Aorta (tissue), 1 donor: Measurements from ENCODE around the genes AATK, BAHCC1, FSCN2, NPLOC4 and PPP1R27.

- PRO-cap = no peak
Observed at GRCh38 chr17:81166064-81166319, at the start of gene AATK. Gene AATK, minus strand, starts transcription at chr17:81166221.

DNA sequence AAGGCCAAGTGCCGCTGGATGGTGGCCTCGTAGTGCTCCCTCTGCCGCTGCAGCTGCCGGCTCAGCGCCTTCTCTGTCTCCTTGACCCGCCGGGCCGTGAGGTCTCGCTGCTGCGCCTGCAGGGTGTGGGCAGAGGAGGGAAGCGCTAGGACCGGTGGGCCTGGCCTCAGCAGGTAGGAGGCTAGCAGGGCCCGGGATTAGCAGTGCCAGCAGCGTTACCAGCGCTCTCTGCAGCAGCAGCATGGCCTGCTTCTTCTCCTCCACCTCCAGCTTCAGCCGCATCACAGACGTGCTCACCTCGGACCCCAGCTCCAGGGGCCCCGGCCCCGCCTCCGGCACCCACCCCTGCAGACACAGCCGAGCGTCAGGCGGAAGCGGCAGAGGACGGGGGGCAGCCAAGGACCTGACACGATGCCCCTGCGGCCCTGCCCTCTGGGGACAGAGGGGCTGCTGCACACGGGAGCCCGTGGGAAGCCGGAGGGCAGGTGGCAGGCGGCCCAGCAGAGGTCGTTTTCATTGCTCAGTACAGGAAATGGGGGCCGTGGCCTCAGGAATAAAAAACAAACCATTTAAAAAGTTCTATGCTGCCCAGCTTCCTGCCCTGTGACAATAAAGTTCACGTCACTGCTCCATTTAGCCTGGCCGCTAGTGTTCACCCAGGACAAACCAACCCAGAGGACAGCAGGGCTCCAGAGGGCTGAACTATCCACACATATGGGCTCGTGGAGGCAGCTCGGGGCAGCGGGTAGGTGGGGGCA is 25.9 kb downstream of the CEP131 start:
- PRO-cap = no peak

GRCh38 chr17:81305255-81305761 is 10.2 kb upstream of the SLC38A10 start:
- PRO-cap = no peak

DNA sequence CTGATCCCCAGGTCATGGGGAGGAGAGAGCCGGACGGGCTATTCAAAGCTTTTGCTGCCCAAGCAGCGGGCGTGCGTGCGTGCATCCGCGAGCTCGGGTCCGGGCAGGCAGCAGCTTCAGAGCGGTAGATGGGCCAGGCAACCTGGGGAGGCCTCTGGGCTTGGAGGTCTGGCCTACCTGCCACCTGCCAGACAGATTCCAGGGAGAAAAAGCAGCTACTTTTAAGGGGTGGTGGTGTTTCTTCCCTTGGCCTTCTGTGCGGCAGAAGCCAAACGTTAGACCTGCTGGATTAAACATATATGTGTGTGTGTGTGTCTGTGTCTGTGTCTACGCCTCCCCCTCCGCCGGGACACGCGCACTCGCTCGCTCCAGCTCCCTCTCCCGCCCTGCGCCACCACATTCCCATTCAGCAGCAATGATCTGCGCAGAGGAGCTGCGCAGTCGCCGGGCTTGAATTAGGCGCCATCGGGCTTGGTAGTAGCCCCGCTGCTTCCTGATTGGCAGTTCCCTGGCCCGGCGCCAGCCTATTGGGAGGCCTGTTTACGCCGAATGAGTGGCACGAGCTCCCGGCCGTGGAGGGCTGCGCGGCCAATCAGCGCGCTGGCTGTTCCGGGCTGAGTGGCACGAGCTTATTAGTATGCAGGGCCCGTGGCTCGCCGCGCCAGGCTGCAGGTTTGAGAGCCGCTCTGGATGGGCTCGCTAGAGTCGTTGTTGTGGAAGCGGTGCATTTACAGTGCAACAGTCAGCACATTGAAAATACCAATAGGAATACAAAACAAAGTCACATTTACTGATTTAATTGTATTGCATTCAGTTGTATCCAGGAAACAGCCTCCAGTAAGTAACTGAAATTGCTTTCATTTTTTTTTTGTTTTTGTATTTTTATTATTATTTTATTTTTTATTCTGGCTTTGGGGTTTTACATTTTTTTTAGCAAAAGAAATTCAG is at the start of gene BAHCC1:
BAHCC1 (plus strand) TSS at position 659 of the 948 bp plus-strand sequence.
- PRO-cap = unidirectional peak, plus-strand start at position 659 of the sequence; unidirectional peak, plus-strand start at position 702 of the sequence

DNA sequence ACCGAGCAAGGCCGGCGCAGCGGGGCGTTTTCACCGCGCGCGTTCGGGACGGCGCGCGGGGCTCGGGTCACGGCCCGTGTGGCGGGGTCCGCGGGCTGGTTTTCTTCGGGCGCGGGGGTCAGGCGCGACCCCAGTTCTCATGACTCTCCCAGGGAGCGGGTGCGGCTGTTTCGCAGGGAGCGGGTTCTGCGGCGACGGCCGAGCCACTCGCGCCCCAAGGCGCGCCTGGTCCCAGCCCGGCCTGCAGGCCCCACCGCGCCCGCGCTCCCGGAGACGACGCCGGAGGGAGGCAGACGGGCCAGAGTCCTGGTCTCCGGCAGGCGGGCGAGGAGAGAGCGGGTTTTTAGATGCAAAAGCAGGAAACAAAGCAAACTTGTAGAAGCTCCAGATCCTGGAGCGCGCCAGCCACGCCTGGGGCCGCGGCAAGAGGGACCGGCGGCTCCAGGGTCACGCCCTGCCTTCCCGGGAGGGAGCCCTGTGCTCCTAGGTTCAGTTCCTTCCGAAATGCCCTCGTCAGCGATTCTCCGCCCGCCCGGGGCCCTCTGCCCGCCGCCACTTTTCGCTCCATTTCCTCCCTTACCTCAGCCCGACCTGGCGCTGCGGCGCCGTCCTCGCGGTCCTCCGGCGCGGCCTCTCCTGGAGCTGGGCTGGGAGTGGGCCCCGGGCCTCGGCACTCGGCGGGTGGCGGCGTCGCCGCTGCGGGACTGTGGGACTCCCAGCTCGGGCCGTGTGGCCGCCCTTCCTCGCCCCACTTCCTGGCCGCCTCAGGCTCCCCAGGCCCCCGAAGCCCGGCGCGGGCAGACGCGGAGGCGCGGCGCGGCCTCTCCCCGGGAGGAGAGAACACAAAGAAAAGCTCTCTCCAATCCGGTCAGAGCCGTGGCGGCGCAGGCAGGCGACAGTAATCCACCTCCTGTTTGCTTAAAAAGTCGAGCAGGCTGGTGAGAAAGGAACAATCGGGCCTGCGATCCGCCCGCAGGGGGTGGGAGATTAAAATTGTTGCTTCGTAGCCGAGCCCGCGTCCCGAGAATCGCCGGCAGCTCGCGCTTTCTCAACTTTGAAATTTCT is 1.4 kb downstream of the BAHCC1 start:
- PRO-cap = bidirectional peak, plus-strand start at position 492 of the sequence, minus-strand start at position 462 of the sequence

DNA sequence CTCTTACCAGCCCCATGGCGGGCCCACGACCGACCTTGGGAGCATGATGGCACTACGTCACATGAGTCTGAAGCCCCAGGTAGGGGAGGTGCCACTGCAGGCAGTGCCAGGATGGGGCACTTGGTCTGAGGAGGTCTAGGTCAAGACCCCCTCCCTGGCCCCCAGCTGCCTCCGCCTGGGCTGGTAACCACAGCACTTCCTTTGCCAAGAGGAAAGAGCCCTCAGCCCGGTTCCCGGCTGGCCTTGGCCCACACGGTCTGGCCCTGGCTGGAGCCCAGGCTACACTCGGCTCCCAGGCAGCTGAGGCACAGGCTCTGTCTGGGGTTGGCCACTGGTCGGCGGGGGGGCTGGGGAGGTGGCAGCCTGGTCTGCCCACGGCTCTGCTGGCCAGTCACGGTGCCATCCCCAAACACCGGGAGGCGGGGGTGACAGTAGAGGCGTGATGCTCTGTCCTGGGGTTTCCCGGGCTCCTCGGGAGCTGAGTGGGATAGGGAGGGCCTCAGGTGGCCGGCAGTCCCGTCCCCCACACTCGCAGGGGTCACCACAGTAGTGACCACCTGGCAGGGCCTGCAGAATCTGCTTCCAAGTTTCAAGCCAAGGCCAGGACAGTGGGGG is 25.9 kb downstream of the BAHCC1 start:
- PRO-cap = unidirectional peak, plus-strand start at position 408 of the sequence

DNA sequence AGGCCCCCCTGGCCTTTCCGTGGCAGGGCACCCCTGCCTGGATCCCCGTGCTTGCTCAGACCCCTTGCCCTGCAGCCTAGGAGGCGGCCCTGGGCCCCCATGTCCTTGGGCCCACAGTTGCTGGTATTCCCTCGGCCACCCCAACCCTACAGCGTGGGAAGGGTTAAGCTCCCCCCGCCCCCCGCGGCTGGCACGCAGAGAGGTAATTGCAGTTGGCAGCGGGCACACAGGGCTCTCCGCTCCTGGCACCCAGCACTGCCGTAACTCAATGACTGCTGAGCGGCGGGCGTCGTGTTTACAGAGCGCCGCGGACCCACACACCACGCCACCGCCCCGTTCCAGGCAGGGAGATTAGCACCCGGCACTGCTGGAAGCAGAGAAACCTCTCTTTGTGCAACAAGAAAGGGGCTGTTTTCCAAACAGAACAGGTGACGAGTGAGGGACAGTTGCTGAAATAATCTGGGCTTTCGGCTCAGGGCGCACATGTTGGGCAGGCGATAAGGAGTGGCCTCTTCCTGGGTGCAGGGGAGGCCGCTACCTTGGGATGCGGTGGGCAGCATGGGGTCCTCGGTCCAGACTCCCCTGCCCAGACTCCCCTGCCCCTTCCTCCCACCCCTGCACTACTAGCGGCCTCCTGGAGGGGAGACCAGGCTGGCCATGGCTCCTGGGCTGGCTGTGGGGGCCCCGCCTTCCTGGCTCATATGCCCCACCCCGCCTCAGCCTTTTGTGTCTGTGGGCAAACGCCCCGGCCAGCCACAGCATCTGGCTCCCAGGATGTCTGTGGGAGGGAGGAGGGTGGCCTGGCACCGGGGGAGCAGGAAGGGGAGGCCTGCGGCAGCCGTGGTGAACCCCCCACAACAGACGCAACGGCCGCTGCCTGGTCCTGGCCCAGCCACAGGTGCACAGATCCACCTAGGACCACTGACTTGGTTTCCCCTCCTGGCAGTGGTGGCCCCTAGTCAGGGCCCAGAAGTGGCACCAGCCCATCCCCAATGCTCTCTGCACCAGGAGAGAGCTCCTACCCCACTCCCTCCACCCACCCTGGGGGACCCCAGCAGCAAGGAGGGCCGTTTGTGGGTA is 32.6 kb downstream of the BAHCC1 start:
- PRO-cap = no peak

DNA sequence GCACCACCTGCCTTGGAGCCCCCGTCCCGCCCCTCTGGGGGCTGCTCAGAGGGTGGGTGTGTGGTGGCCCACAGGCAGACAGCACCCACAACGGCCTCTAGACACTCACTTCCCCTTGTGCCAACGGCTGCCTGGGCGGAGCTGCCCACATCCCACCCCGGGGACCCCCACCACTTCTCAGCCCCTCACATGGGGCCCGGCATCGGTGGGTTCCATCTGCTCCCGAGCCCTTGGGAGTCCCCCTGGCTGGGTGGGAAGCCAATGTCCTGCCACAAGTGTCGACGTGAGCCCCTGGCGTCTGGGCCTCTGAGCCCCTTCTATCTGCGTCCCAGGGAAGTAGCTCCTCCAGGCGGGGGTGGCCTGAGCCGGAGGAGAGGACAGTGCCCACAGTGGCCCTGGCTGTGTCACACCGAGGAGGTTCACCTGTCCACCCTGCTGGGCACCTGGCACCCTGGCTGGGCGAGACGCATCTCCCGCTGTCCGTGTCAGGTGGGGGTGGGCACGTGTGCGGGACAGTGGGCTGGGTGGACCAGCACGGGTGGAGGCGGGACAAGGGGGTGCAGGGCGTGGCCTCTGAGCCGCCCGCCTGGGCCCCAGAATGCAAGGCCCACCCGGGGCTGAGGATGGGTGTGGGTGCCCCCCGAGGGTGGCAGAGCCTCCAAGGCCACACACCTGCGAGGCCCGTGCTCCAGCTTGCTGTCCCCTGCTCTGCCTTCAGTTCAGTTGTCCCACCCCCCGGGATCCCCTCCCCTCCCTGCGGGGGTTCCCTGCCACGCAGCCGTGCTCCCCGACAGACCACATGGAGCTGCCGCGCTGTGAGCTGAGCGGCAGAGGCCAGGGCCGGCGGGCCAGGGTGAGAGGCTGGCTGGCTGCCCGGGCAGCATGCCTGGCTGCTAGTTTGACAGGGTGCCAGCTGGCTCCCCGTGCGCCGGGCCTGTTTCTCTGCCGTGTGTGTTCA is 33.7 kb downstream of the BAHCC1 start:
- PRO-cap = no peak

GRCh38 chr17:81452967-81453604 is 57.8 kb downstream of the BAHCC1 start:
- PRO-cap = no peak

DNA sequence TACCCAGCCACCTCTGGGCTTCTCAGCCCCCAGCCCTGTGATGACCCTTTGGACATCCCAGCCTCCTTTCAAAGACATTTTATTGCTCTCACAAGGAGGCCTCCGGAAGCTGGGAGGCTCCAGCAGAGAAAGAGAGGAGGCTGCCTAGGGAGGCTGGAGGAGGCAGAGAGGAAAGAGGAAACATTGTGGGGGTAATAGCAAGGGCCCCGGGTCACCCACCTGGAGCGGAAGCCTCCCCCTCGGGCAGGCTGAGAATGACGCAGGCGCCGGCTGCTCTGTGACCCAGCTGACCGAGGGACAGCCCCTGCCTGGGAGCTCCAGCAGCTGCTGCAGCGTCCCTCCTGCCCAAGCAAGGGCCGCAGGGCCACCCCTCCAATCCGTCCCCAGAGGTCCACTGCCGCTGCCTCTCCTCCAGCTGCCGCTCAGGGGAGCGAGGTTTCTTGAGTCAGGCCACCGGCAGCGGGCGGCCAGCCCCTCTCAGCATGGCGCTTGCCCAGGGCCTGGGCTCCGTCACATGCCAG is 29.4 kb downstream of the ACTG1 start:
- PRO-cap = no peak

- PRO-cap = unidirectional peak, minus-strand start at chr17:81509239
Observed at GRCh38 chr17:81508970-81509965, 3.3 kb downstream of the ACTG1 start.

DNA sequence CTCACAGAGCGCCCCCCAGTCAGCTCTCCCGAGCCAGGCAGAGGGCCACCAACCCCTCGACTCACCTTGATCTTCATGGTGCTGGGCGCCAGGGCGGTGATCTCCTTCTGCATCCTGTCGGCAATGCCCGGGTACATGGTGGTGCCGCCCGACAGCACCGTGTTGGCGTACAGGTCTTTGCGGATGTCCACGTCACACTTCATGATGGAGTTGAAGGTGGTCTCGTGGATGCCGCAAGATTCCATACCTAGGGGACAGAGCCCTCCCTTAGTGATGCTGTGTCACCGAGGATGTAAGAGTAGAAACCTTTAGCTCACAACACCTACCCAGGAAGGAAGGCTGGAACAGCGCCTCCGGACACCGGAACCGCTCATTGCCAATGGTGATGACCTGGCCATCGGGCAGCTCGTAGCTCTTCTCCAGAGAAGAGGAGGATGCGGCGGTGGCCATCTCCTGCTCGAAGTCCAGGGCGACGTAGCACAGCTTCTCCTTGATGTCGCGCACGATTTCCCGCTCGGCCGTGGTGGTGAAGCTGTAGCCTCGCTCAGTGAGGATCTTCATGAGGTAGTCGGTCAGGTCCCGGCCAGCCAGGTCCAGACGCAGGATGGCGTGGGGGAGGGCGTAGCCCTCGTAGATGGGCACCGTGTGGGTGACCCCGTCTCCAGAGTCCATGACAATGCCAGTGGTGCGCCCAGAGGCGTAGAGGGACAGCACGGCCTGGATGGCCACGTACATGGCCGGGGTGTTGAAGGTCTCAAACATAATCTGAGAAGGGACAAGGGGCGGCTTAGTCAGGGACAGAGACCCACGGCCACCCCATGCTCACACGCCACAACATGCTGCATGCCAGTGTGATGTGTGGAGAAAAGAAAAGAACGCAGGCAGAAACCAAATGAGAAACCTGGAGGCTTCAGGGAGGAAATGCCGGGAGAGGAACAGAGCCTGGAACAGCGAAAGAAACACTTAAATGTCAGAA is 1.4 kb downstream of the ACTG1 start:
- PRO-cap = no peak

GRCh38 chr17:81513079-81513307 is 394 bp upstream of the ACTG1 start:
- PRO-cap = unidirectional peak, plus-strand start at chr17:81513285

DNA sequence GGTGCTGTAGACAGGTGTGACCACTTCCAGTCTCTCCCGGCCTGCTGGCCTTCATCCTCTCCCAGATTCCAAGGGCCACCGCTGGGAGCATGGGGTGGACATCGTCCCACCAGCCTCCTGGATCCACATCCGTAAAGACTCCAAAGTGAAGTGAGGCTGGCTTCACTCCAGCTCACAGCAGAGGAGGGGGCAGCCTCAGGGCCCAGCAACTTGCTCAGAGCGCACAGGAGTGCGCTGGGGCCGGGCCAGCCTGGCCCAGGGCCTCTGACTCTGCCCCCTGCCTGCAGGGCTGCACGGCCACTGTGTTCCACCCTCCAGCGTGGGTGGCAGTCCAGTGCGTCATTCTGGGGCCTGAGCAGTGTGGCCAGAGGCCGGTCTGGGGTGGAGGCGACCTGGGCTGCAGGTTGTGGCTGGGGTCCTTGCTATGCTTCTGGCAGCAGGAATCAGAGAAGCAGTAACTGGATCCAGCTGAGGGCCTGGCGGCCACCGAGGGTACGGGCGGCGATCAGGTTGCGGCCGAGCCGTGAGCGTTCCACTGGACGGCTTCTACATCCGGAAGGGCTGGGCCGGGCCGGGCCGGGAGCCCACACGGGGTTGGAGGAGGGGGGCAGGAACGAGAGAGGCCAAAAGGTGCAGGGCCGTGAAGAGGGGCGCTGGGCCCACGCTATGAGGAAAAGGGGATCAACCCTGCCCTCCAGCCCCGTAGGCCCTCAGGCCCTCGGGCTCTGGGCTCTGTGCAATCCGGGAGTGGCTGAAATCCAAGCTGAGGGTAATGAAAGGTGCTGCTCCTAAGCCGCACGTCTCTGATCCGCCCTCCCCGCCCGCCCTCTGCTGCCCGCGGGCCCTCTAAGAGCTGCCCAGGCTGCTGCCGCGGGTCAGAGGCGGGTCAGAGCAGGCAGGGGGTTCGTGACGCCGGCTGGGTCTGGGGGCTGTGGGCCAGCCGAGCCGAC is at the start of gene FSCN2:
FSCN2 (plus strand) TSS at position 878 of the 950 bp plus-strand sequence.
- PRO-cap = no peak

- PRO-cap = no peak
Observed at GRCh38 chr17:81537064-81537772, 9.0 kb downstream of the FSCN2 start.

- PRO-cap = no peak
Observed at GRCh38 chr17:81579620-81580306, 27.6 kb upstream of the FAAP100 start.

DNA sequence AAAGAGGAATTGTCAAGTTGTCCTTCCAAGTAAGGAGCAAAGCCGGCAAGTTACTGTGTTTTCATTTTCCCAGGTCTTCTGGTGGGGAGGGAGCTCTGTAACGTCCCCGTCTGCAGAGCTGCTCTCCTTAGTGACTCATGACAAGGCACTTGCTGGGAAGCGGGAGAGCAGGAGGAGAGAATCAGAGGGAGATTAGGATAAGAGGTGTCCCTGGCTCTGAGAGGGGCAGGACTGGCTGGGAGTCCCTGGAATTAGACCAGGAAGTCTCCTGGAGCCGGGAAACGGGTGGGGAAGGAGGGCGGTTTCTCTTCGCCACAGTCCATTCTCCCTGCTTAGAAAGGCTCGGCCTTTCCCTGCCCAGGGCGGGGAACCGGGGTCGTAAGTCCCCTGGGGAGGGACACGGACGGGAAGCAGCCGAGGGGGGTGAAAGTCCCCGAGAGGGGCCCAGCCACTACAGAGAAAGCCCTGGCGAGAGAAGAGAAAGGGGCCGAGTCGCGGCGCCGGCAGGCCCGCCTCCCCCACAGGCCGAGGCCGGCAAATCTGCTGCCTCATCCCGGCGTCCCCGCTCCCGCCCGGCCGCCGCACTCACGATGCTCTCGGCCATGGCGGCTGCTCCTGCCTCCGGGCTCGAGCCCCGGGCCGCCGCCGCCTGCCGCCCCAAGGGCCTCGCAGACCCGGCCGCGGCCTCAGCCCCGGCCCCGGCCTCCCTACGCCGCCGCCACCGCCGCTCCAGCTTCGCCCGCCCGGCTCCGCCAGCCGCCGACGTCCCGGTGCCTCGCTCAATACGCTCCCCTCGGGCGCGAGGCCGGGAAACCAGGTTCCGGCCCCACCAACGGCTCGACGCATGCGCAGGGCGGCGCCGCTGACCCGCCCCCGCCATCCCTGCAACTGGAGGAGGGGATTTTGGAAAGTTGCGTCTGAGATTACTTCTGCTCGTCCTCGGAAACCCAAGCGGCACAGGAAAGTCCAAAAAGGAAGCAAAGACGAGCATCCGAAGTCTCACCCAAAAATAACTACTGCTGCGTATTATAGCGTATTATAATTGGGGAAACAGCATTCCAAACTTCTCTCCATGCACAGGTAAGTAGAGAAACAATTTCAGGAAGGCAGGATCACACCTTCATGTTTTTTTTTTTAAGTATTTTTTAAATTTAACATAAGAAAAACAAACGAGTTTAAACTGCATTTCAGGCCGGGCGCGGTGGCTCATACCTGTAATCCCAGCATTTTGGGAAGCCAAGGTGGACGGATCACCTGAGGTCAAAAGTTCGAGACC is at the start of gene NPLOC4:
NPLOC4 (minus strand) TSS at position 786 of the 1,276 bp plus-strand sequence.
- PRO-cap = bidirectional peak, plus-strand start at position 908 of the sequence, minus-strand start at position 784 of the sequence

- PRO-cap = no peak
Observed at GRCh38 chr17:81696024-81696406, 7.2 kb upstream of the MRPL12 start.

DNA sequence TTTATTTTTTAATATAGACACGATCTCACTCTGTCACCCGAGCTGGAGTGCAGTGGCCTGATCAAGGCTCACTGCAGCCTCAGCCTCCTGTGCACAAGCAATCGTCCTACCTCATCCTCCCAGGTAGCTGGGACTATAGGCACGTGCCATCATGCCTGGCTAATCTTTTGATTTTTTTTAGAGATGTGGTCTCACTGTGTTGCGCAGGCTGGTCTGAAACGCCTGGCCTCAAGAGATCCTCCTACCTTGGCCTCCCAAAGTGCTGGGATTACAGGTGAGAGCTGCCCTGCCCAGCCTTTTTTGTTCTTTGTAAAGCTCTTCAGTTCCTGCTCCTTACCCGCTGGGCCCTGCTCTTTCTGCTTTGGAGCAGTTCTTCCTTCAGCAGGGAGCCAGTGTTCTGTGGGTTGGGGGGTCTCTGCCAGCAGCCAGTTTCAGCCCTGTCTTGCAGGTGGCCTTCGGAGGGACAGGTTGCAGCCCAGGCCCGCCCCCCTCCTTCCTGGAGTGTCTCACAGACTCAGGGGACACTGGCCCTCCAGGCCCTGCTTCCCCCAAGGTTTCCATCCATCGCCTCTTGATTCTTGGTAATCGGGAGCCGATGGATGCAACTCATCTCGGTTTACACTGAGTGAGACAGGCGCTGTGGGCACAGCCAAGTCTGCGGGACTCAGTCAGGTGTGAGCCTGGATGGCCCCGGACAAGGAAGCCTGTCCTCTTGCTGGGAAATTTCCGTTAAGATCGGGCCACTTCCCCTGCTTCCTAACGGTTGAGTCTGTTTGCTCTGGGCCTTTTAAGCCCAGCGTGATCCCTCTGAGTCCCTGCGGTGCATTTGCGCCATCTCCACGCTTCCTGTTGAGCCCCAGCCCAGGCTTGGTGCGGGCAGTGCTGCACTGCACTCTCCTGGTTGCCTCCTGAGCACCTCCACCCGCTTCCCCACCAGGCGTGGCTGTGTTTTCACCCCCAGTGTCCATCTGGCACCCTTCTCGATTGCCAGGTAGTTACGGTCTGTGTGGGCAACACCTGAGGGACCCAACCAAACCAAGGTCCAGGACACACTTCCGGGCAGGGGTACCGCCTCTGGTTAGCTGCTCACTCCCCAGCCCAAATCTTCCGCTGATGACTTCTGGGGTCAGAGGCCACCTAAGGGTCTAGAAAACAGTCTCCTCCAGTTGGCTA is 1.8 kb upstream of the SLC25A10 start:
- PRO-cap = no peak

- PRO-cap = no peak
Observed at GRCh38 chr17:81834529-81835479, at the start of gene PPP1R27. Gene PPP1R27, minus strand, starts transcription at chr17:81835050.